RPMI7951 (cell line): ENCODE measurements around the gene PDE5A.

DNA sequence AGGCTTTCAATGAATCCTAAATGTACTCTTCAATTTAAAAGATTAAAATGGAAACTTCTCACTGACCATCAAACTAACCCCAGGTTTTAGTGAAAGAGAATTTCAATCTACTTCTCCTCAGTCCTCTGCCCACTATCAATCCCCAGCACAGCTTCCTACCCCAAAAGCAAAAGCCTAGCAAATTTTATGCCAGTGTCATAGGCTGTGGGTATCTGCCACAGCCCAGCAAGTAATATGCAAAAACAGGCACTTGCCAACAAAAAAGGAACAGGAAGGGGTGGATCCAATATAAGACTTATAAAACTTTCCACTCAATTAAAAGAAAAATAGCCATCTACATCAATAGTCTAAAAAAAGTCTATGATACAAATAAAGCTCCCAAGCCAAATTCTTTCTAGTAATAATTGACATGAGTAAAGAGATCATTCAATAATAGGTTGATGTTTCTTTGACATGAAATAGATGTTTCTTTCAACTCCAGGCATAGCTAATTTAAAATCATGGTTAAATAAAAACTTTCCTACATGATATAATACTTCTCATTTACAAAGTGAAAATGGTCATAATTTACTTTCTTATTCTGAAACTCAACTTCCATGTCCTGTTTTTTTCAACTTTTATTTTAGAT, 22.2 kb downstream of the CAMK2D start:
- RAMPAGE, long total RNA: no peak

GRCh38 chr4:113845060-113845529, 83.6 kb upstream of the CAMK2D start:
- RAMPAGE, long total RNA: no peak

DNA sequence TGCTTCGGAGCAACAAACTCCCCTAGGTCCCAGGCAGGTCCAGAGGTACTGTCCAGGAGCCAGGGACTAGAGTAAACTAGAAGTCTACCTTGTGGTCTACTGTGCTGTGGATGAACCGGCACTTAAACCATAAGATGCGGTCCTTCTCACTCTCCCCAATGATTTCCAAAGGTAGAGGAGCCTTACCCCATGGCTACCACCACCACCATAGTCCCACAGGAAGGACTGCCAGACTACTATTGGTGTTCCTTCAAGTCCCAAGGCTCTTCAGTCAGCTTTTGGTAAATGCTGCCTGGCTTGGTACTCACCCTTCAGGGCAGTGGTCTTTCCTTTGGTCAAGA, 220.8 kb upstream of the ARSJ start:
- RAMPAGE, long total RNA: no peak

GRCh38 chr4:114615405-114615923, 16.9 kb downstream of the UGT8 start:
- RAMPAGE, long total RNA: no peak

DNA sequence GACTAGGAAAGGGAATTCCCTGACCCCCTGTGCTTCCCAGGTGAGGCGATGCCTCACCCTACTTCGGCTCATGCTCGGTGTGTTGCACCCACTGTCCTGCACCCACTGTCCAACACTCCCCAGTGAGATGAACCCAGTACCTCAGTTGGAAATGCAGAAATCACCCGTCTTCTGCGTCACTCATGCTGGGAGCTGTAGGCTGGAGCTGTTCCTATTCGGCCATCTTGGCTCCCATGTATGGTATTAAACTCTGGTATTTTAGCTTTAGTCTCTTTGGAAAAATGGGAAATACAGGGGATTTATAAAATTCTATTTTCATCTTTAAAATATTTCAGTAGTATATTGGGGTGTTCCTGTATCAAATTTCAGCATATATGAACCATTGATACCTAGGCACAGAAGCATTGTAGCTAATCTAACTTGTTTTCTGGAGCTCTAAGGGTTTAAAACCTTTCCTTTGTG, 17.9 kb downstream of the UGT8 start:
- RAMPAGE, long total RNA: no peak

DNA sequence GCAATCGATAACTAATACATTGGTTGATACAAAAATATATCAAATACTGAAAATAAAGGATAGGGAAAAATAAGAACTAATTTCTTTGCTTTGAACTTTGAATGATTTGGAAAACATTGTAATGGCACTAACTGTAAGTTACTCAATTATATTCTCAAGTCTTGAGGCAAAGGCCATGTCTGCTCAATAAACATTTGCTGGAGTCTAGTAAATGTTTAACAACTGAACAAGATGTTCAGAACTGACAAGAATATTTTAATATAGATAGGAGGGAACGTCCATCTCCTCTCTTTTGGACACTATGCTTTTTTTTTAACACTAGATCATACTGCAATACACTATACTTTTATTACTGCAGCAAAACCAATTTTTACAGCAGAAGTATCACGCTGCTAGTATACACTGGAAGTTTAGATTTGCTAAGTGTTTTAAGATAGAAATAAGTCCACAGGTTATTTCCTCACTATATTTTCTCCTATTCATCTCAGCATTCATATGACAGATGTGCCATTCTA, 76.2 kb downstream of the PRSS12 start:
- RAMPAGE, long total RNA: no peak

GRCh38 chr4:118279968-118280574, 72.7 kb downstream of the PRSS12 start:
- RAMPAGE, long total RNA: no peak

- RAMPAGE, long total RNA: no peak
Measured at GRCh38 chr4:118591454-118591956, 93.7 kb upstream of the METTL14 start.

- RAMPAGE, long total RNA: no peak
Measured at GRCh38 chr4:118746531-118747113, 61.4 kb downstream of the METTL14 start.

GRCh38 chr4:118757787-118758450, 72.7 kb downstream of the METTL14 start:
- RAMPAGE, long total RNA: no peak

GRCh38 chr4:119209059-119209421, 3.5 kb upstream of the USP53 start:
- RAMPAGE, long total RNA: no peak

GRCh38 chr4:119279405-119280209, 20.8 kb downstream of the C4orf3 start:
- RAMPAGE, long total RNA: no peak

- RAMPAGE, long total RNA: no peak
Measured at GRCh38 chr4:119298087-119298797, 2.2 kb downstream of the C4orf3 start.

- RAMPAGE, long total RNA: no peak
Measured at GRCh38 chr4:119490924-119491354, 137.7 kb downstream of the PDE5A start.

GRCh38 chr4:119628271-119629494, at the start of gene PDE5A:
Gene PDE5A, minus strand, starts transcription at chr4:119628804.
- RAMPAGE, long total RNA: no peak

GRCh38 chr4:120049576-120050270, 16.9 kb downstream of the MAD2L1 start:
- RAMPAGE, long total RNA: no peak

DNA sequence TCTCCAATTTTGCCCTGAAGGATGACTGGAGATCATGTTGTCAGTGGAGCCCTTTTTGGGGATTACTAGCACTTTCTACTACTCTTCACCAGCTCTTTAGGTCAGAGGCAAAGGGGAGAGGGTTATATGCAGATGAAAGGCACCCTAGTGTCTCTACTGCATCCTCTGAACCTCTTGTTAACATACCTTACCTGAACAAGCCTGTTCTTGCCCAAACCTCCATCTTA, 1.2 kb downstream of the PRDM5 start:
- RAMPAGE, long total RNA: no peak

DNA sequence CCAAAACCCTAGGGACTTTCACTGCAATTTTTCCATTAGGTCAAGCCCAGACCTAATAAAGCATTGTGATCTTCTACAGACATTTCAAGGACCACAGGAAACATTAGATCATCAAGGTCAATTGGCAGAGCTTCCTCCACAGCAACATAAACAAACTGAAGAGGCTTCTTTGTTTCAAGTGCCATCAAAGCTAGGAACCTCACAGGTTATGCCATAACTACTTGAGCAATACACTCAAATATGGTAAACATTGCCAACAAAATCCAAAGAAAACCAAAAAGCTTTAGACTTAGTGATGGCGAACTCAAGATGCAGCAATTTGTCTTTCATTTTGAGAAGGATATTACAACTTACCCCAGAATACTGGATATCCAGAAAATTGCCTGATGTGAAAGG, 144.8 kb downstream of the ANXA5 start:
- RAMPAGE, long total RNA: no peak

DNA sequence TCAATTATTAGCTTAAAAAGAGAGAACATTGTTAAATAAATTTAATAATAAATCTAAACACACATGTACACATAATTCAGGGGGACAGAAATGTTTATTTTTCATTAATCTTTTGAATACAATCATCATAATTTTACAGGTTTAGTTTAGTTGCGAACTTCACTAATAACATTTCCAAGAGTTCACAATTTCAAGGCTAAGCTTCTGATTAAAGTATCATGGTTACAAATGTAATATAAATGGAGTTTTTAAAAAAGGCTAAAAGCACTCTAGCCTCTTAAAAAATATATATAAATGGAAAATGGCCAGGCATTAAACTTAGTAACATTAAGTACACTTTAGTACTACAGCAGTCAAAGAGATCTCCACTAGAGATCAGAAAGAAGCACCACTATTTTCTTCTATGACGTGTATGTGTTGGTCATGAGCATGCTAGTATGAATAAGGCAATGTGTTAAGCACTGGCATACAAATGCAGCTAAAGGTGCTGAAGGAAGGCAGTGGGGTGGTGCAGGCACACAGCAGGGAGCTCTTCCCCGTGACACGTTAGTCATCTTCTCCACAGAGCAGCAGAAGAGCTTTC, 28.8 kb downstream of the ANXA5 start:
- RAMPAGE, long total RNA: no peak

DNA sequence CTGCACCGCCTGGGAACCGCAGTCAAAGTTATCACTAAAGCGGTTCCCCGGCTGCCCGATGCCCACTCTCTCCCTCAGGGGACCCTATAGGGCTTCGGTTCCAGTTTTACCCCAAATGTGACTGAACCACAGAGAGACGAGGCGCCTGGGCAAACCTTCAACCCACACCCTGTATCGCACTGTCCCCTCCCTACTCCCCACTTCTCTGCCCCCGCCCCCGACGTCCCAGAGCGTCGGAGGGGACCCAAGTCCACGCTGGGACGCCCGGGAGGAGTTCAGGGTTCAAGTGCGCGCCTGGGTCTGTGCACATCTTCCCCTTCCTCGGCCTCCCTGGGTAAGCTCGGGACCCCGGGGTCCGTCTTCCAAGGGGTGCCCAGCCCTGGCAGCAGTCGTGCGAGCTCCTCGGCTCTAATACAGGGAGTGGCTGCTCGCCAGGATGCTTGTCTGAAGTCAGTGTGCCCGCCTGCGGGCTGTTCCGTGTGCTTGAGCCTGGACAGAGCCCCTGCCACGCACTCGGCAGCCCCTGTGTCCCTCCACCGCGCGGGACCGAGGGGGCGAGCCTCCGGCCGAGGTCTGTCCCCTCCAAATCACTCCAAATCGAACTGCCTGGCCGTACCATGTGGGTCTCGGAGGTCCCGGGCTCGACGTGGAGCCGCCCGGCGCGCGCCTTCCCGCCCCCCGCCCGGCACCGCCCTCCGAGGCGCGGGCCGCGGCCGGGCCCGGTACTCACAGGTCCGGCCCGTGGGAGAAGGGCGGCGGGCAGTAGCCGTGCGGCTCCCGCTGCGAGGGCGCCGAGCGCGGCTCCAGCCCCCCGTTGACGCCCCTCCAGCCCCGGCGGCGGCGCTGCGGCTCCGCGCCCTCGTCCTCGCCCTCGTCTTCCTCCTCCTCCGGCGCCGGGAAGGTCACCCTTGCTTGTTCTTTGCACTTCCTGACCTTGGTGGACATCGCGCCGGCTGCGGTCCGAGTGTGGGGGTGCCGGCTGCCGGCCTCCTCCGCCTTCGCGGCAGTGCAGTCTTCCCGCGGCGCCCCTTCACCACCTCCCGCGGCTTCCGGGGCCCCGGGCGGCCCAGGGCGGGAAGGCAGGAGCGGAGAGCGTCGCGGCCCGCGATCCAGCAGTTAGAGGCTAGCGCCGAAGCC, 756 bp downstream of the TRPC3 start:
- RAMPAGE, long total RNA: no peak